Helper T cell (primary cell): ENCODE measurements around the gene UBC.

DNA sequence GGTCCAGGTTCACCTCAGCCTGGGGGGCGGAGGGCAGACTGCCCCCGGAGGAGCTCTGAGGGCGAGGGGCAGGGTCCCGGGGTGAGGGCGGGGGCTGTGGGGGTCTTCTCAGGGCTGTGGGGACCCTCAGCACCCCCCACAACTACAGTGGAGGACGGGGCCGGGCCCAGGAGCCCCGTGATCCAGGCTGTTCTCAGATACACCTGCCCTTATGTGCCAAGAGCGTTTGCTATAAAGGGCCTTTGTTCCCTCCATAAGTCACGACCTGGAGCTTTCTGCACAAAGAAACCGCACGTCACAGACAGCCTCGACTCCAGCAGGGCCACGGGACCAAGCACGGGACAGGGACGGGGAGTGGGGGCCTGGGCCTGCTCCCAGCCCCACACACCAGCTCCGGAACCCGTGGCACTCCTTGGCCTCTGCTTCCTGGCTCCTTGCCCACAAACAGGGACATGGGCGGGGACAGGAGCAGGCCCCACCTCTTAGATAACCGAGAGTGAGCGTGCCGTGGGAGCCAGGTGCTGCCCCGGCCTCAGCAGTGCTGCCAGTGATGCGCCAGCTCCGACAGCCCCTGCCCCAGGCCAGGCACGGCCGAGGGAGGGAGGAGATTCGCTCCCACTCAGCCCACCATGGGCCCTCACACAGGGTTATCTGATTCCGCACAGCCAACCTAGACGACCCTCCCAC lies 101.9 kb downstream of the RFLNA start:
- PRO-cap, 2 experiments = no peak in any of the 2 experiments

- PRO-cap, 2 experiments = no peak in any of the 2 experiments
Observed at GRCh38 chr12:124428135-124428722, 133.3 kb downstream of the RFLNA start.

- PRO-cap, 2 experiments = no peak in any of the 2 experiments
Observed at GRCh38 chr12:124440451-124441195, 126.8 kb downstream of the NCOR2 start.

- PRO-cap, 2 experiments = no peak in any of the 2 experiments
Observed at GRCh38 chr12:124608789-124609569, 41.6 kb upstream of the NCOR2 start.

- PRO-cap, 2 experiments = no peak in any of the 2 experiments
Observed at GRCh38 chr12:124620928-124621726, 53.7 kb upstream of the NCOR2 start.

GRCh38 chr12:124646318-124647005 lies 79.0 kb upstream of the NCOR2 start:
- PRO-cap, 2 experiments = no peak in any of the 2 experiments

GRCh38 chr12:124809942-124810571 lies 53.6 kb downstream of the SCARB1 start:
- PRO-cap, 2 experiments = no peak in any of the 2 experiments

DNA sequence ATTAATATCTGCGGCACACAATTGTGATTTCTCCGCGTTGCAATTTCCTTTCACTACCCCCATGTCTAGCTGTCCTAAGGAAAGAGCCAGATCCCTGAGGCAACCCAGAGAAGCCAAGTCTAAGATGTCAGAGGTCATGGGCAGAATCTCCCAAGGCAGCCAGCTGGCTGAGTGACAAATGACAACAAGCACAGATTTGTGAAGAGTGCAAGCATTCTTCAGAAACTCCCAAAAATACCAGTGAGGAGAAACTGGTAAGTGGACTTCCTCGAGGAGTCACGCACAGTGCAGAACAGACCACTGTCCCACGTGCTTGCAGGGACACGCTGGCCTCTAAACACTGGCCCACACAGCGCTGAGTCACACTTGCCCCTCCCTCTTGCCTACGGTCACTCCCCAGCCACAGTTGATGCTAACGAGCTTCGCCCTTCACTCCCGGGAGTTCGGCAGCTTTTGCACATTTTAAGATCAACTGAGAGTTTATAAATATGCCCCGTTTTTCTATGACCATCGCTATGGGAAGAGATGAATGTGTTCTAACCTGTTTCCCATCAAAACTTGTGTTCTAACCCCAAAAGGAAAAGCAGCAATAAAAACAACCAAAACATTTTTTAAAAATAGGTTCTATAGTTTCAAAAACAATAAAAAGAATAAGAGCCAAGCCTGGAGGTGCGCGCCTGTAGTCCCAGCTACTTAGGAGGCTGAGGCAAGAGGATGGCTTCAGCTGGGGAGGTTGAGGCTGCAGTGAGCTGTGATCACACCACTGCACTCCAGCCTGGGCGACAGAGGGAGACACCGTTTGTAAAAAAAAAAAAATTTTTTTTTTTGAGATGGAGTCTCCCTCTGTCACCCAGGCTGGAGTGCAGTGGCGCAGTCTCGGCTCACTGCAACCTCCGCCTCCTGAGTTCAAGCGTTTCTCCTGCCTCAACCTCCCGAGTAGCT lies 9.6 kb downstream of the UBC start:
- PRO-cap, 2 experiments = no peak in any of the 2 experiments

- PRO-cap, 2 experiments = peak in 1 of 2 experiments; most common minus-strand start chr12:124911508 (in 1)
Observed at GRCh38 chr12:124911396-124911652, 3.1 kb downstream of the UBC start.

GRCh38 chr12:124911653-124912104 lies 2.8 kb downstream of the UBC start:
- PRO-cap, 2 experiments = no peak in any of the 2 experiments

DNA sequence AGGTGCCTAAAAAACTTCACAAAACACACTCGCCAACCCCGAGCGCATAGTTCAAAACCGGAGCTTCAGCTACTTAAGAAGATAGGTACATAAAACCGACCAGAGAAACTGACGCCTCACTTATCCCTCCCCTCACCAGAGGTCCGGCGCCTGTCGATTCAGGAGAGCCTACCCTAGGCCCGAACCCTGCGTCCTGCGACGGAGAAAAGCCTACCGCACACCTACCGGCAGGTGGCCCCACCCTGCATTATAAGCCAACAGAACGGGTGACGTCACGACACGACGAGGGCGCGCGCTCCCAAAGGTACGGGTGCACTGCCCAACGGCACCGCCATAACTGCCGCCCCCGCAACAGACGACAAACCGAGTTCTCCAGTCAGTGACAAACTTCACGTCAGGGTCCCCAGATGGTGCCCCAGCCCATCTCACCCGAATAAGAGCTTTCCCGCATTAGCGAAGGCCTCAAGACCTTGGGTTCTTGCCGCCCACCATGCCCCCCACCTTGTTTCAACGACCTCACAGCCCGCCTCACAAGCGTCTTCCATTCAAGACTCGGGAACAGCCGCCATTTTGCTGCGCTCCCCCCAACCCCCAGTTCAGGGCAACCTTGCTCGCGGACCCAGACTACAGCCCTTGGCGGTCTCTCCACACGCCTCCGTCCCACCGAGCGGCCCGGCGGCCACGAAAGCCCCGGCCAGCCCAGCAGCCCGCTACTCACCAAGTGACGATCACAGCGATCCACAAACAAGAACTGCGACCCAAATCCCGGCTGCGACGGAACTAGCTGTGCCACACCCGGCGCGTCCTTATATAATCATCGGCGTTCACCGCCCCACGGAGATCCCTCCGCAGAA lies at the start of gene UBC:
TSS of gene UBC (minus strand) at position 782 of the 854 bp plus-strand sequence.
- PRO-cap, 2 experiments = peak in 2 of 2 experiments; most common plus-strand start position 334 of the sequence (in 2); most common minus-strand start position 782 of the sequence (in 2)

- PRO-cap, 2 experiments = no peak in any of the 2 experiments
Observed at GRCh38 chr12:124915573-124916194, 1.2 kb upstream of the UBC start.

- PRO-cap, 2 experiments = no peak in any of the 2 experiments
Observed at GRCh38 chr12:124916717-124917119, 2.3 kb upstream of the UBC start.

DNA sequence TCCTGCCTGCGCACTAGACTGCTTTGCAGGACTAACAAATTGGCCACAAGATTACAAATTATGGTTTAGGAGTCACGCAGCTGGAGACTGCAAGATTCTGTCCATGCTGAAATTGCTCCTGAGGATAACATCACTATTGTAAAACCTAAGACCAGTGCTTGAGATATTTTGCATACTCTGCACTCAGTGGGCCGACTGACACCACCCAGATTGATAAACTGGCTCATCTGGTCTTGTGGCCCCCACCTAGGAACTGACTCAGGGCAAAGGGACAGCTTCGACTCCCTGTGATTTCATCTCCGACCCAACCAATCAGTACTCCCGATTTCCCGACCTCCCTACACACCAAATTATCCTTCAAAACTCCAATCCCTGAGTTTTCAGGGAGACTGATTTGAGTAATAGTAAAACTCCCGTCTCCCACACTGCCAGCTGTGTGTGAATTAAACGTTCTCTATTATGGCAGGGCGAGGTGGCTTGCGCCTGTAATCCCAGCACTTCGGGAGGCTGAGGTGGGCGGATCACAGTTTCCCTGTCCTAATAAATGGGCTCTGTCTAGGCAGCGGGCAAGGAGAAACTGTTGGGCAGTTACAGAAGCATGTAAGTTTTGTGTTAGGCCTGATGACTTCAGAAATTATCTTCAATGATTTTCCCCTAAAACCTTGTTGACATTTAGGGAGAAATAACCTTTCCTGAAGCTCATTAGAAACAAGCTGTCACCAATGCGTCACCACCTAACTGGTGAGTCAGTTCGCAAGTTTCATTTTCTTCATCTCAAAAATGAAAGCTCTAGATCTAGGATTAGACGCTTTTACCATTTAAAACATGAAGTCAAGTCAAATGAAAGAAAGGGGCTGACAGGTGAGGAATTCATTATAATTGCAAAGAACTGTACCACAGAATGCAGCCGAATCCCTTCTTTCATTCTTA lies 5.4 kb upstream of the UBC start:
- PRO-cap, 2 experiments = peak in 2 of 2 experiments; most common plus-strand start position 839 of the sequence (in 2); most common minus-strand start position 740 of the sequence (in 2)

DNA sequence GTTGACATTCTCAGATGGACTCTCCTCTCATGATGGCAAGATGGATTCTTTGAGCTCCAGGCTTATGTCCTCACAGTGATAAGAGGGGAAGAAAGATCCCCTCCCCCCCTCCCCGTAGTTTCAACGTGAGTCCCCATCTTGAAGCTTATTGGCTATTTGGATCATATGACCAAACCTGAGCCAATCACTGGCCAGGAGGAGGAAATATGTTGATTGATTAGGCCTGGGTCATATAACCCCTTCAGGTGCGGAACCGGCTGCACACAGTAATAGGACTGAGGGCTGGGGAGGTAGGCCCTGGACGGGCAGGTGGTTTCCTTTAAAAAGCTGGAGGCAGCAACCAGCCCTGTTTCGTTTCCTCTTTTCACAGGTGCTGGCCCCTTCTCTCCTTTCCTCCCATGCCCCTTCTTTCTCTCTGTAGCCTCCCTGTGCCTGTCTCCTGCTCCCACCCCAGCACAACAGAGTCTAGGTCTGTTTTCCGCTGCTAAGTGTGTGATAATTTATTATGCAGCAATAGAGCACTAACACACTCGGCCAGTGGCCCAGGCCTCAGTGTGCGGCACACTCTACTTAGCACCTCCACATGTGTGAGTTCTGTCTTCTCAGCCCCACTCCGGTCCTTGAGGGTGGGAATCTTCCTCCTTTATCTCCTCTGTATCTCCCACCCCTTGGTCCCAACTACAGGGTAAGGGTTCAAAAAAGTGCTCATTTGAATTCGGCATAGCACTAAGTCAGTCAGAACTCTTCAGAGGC lies 36.4 kb upstream of the TMEM132B start:
- PRO-cap, 2 experiments = no peak in any of the 2 experiments

DNA sequence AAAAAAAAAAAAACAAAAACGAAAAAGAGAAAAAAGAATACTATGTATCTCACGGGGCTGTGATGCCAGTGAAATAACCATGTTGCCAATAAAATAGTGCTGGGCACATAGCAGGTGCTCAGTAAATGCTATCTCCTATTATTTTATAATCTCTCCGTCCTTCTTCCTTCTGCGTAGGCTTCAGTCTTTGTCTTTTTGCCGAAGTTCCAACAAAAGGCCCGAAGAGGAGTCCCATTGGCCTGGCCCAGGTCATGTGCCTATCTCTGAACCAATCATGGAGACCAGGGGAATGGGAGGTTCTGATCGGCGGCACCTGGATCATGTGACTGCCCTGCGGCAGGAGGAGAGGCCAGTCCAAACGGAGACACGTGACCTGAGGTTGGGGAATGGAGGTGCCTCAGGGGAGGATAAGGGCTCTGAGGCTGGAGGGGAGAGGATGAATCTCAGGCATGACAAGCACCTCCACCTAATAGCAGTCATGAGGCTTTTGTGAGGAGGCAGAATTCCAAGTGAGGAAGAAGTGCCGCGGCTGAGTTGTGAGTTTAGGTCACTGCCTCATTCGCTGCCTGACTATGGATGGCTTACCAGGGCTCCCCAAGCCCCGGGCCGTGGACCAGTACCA lies 34.9 kb upstream of the TMEM132B start:
- PRO-cap, 2 experiments = no peak in any of the 2 experiments

DNA sequence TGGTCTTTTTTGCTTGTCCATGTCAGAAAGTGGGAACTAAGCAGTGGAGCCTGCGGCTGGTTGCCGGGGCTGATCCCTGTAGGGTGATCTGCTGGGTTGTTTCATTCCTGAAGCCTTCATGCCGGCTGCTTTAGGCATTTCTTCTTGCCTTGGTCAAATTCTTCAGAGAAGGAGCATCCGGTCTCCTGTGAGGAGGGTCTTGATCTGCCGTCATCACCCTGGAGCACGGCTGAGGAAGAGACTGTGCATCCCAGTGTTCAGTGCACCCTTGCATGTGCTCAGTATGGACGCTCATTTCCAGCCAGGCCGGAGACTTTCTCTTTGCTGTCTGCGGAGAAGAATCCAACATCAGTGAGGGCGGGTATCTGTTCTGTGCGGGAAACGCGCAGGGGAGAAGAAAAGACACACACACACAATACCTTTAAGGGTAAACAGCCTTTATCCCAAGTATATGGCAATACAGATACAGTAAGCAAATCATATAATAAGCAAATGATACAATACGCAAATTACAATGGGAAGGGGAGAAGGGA lies 1367.0 kb upstream of the TMEM132C start:
- PRO-cap, 2 experiments = no peak in any of the 2 experiments

GRCh38 chr12:127147384-127147960 lies 1119.5 kb upstream of the TMEM132C start:
- PRO-cap, 2 experiments = no peak in any of the 2 experiments

- PRO-cap, 2 experiments = no peak in any of the 2 experiments
Observed at GRCh38 chr12:127165393-127165892, 1101.5 kb upstream of the TMEM132C start.

GRCh38 chr12:127866148-127866587 lies 400.8 kb upstream of the TMEM132C start:
- PRO-cap, 2 experiments = no peak in any of the 2 experiments